Vermiform appendix (tissue), 1 donor: Measurements from ENCODE around the genes MBD3L1, OR7E24 and S1PR2.

DNA sequence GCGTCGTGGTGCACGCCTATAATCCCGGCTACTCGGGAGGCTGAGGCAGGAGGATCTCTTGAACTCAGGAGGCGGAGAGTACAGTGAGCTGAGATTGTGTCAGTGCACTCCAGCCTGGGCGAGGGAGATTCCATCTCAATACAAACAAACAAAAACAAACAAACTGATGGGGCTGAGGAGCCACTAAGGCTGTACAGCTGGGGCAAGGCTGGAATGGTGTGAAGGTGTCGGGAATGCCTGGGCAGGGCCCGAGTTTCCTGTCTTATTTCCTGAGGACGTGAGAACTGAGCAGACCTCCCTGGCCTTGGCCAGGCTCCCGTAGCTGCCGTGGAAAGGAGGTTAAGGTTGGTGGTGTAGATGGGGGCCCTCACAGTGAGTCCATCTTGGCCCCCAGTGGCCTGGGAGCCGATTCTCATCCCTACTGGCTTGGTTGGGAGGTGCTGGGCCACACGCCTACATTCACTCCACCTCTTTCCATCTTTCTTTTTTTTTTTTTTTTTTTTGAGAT lies 4.7 kb downstream of the RAB11B start:
- PRO-cap = no peak

GRCh38 chr19:8396347-8396527 lies 6.1 kb downstream of the RAB11B start:
- PRO-cap = no peak

GRCh38 chr19:8403184-8404357 lies 9.5 kb upstream of the MARCHF2 start:
- PRO-cap = no peak

GRCh38 chr19:8469405-8469676 lies 24.6 kb downstream of the HNRNPM start:
- PRO-cap = no peak

DNA sequence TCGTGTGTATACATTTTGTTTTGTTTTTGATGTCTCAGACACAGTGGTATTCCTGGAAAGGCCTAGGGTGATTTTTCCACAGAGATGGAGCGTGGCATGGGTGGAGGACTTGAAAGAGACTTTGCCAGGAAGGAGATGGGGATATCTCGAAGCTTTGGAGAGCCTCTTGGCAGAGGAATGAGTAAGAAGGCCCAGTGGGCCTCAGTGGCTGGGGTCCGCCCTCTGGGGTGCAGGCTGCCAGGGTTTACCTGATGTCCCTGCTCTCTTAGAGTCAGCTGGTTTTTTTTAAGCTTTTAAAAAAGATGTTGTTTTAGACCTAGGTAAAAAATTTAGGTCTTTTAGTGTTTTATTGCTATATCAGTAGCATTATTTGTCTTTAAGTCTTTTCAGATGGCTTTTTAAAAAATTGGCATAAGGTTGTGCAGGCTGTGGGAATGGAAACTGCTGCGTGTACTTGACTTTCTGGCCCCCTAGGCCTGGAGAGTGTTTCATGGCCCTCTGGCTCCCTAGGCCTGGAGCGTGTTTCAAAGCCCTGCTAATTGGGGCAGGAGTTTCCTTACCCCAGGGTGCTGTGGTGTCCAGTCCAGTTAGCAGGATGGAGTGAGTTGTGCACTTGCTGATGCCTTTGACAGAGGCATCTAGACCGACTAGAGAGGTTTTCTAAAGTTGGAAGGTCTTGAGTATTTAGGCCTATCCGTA lies 24.0 kb downstream of the PRAM1 start:
- PRO-cap = no peak

DNA sequence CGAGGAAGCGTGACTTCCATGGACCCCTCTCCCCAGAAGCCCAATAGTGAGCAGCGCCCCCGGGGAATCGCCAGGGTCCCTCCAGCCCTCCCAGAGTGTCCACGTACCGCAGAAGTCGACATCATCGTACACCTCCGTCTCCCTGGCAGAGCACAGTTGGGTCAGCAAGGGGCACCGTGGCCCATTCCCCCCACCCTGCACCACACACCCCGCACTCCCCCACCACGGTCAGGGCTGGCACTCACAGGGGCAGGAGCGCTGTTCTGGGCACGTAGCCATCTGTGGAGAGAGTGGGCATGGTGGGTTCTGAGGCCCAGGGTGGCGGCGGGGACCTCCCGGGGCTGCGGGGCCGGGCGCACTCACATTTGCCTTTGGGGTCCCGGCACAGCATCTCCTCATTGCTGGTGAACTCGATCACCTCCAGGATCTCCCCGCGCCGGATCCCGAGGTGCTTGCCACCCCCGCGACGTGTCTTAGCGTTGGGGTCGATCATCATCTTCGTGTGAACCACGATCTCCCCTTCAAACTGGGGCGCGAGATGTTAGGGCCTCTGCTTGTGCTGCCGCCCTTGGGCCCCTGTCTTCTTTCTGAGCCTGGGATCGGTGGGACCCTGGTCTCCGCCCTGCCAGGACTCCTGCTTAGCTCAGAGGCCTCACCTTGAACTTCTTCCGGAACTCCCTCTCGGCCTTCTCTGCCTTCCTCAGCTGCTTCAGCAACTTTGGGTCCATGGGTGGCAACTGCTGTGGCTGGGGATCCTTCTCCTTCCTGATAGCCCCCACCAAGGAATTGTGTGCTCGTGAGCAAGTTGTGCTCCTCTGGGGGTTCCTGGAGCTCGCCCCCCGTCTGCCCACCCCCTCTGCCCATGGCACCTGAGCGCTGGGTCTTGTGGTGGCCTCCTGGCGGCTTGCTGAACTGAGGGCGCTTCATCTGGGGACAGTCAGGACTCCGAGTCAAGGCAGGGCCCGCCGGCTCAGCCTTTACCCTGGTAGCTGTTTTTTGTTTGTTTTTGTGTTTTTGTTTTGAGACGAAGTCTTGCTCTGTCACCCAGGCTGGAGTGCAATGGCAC lies 11.9 kb downstream of the PRAM1 start:
- PRO-cap = no peak

DNA sequence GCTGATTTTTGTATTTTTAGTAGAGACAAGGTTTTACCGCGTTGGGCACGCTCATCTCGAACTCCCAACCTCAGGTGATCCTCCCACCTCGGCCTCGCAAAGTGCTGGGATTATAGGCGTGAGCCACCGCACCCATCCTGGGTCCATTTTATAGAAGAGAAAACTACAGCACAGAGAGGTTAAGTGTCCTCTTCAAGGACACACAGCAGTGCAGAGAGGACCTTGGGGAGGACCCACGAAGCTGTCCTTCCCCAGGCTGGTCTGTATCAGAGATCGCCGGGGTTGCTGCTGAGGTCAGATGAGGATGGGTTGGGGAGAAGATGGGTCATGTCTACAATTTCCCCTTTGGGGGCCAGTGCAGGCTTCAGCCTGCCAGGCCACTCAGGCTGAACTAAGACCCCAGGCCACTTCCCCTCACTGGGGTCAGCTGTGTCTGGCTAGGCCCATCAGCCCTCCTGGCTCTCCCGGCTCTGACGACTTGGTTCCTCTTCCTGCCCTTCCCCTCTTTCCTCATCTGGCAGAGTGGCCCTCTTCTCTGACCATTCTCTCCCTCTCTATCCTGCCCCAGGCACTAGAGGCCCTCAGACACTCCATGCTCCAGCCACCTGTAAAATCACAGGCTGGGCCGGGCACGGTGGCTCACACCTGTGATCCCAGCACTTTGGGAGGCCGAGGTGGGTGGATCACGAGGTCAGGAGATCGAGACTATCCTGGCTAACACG lies 9.6 kb downstream of the MYO1F start:
- PRO-cap = no peak

DNA sequence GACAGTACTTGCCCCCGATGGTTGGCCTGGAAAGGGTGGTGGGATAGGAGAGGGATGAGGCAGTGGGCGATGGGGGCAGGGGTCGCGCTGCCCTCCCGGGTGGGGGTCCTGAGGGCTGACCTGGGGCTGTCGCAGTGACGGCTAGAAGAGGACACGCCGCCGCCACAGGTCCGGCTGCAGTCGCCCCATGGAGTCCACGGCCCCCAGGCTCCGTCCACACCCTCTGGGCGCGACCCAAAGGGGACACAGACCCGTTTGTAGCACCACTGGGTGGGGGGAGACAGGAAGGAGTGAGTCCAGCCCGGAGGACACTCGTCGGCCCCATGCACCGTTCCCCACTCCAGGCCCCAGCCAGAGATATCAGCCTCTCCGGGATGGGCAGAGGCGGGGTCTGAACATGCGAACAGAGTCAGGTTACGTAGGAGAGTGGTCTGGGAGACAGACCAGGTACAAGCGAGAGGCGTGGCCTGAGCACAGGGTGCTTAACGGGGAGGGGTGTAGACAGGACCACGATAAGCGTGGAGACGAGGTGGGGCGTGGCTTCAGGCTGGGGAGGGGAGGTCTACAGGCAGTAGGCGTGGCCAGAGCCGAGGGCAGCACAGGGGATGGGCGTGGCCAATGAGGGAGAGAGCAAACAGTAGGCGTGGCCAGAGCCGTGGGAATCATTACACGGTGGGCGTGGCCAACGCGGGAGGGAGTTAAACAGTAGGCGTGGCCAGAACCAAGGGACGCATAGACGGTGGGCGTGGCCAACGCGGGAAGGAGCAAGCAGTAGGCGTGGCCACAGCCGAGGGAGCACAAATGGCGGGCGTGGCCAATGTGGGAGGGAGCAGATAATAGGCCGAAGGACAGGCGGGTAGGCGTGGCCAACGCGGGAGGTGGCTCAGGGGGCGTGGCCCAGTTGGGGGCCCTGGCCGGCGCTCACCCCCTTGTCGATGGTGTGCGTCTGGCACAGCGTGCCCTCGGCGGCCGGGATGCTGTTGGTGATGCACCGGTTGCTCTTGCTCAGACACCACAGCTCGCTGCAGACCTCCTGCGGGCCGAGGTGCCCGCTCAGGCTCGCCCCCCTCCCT lies 14.9 kb upstream of the MYO1F start:
- PRO-cap = no peak

- PRO-cap = no peak
These were observed 912 bp downstream of the NFILZ start for GRCh38 chr19:8631271-8631819.

DNA sequence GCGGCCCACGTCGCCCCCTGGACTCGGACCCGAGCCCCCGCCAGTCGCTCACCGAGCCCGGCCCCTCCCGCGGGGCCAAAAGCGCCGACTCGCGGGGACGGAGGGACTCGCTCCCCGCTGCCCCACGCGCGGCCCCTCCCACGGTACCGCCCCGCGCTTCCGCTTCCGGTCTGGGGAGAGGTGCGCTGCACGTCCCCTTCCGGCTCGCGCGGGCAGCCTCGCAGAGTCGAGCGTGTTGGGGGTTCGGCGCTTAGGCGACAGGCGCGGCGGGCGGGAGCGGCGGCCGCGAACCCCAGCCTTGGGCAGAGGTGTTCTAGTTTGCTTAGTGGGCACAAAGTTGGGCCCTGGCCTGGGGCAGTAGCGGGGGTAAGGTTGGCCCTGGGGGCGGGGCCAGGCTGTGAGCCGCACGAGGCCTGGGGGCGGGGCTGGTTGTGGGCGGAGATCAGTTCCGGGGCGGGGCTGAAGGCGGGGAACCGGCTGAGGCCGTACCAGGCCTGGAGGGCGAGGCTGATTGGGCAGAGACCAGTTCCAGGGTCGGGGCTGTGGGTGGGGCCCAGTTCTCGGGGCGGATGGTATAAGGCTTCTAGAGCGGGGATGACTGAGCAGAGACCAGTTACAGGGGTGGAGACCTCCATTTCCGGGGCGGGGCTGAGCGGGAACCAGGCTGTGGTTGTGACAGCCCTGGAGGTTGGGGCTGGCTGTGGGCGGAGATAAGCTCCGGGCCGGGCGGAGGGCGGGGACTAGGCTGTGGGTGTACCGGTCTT lies at the start of gene MBD3L1:
TSS of gene MBD3L1 (plus strand) at position 221 of the 764 bp plus-strand sequence.
- PRO-cap = bidirectional peak, plus-strand start at position 190 of the sequence, minus-strand start at position 91 of the sequence; bidirectional peak, plus-strand start at position 605 of the sequence, minus-strand start at position 585 of the sequence

GRCh38 chr19:9053834-9054187 lies 33.0 kb upstream of the OR1M1 start:
- PRO-cap = no peak

GRCh38 chr19:9250771-9250997 lies at the start of gene OR7E24:
Gene OR7E24 (plus strand): TSS chr19:9250930.
- PRO-cap = no peak

- PRO-cap = no peak
These were observed 14.1 kb downstream of the ZNF562 start for GRCh38 chr19:9660464-9661476.

- PRO-cap = no peak
These were observed 21.8 kb downstream of the OLFM2 start for GRCh38 chr19:9914346-9914990.

DNA sequence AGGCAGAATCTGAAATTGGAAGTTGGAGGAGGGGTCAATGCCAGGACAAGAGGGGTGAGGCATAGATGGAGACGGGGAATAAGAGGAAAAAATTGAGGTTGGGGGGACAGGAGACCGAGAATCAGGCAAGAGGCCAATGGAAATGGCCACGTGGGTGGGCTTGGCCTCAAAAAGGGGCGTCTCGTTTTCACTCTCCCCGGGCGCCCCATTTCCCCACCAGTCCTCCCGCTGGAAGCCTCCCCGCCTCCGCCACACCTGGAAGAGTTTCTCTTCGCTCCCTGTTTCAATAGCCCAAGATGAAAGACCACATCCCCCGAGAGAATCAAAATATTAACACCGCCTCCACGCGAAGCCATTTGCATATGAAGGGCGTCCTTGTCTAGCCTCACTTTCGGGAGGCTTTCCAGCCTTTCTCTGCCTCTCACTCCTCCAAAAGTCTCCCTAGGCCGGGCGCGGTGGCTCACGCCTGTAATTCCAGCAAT lies 627 bp upstream of the OLFM2 start:
- PRO-cap = no peak

GRCh38 chr19:10086533-10087421 lies 660 bp downstream of the SHFL start:
- PRO-cap = unidirectional peak, minus-strand start at chr19:10086755

GRCh38 chr19:10095681-10096690 lies 6.5 kb downstream of the ANGPTL6 start:
- PRO-cap = bidirectional peak, plus-strand start at chr19:10096384, minus-strand start at chr19:10096131; bidirectional peak, plus-strand start at chr19:10096582, minus-strand start at chr19:10096575

DNA sequence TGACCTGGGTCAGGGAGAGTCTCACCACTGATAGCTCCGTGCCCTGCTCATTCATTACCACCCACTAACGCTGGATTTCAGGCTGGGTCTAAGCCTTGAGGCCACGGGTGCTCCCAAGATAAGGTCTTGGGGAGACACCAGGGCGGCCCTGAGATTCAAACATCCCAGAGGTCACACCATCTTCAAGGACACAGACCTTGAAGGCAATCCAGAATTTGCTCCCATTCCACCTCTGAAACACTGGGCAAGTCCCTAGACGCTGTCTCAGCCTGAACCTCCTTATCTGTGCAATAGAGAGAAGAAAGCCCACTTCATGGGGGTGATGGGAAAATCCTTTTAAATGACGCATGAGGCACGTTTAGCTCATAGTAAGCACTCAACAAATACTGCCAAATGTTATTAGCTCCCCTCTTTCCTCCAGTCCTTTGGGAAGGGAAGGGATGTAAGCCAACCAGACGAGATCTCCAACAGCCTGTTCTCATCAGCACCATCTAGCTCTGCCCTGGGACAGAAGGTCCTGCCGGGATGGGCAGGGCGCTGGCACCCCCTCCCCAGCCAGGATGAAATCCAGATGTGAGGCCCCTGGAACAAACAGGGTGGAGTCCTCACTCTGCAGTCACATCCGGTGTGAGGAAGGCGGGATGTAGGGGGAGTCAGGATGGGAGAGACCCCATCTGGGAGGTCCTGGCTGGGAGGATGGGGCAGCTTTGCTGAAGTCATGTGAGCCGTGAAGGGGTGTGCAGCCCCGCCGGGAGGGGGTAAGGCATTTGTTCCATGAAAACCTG lies 4.8 kb downstream of the S1PR2 start:
- PRO-cap = bidirectional peak, plus-strand start at position 420 of the sequence, minus-strand start at position 266 of the sequence

DNA sequence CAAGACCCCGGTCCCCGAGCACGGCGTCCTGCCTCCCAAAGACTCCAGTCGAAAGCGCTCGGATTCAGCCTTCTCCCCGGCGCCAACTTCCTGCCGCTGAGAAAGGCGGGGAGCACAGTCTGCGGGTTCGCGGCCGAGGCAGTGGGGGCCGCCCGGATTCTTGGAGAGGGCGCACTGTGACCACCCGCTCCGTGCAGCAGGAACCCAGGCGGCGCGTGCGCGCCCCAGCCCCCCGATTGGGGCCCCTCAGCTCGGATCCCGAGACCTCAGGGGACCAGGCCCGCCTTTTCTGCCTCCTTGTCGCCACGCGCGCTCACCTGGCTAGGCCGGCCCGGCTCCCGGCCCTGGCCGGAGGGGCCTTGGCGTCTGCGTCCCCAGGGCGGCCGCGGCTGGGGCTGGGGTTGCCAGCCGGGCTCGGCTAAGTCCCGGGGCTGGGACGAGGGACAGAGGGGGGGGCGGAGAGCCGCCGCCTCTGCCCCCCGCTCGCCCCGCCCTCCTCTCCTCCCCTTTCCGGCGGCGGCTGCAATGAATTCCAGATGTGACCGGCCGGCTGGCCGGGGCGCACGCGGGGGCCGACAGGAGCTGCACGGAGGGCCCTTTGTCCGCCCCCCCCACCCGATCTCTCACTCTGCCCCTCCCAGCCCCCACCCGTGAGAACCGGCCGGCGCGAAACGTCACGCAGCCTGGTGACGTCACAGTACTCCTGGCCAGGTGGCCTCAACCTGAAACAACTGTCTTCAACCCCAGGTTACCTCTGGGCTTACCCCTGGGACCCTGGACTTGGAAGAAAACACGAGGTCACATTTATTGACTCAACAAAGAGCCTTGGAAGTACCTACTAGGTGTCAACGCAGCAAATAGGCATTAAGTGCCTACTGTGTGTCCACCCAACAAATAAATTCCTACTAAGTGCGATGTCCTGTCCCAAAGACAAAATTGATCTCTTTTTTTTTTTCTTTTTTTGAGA lies at the start of gene S1PR2:
TSS of gene S1PR2 (minus strand) at position 445 of the 967 bp plus-strand sequence.
- PRO-cap = bidirectional peak, plus-strand start at position 535 of the sequence, minus-strand start at position 397 of the sequence; unidirectional peak, minus-strand start at position 625 of the sequence

DNA sequence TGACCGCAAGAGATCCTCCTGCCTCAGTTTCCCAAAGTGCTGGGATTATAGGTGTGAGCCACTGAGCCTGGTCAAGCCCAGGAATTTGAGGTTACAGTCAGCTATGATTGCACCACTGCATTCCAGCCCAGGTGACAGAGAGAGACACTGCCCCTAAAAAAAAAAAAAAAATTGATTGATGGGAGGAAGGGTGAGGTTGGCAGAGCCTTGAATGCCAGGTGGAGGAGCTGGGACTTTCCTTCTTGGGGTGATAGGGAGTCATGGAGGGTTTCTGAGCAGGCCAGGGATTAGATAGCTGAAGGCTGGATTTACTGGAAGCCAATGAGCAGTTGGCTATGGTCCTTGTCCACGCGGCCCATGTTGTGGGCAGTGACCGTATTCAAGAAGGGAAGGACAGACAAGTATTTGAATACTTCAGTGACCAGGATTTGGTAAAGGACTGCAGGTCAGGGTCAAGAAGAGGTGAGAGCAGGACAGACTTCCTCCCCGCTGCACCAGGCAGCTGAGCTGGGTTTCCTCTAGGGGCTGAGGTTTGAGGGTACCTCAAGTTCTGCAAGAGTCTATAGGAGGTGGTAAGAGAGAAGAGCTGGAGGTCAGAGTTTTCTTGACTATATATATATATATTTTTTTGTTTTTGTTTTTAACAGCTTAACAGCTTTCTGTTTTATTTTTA lies 6.9 kb upstream of the ICAM4 start:
- PRO-cap = no peak